Jurkat, Clone E6-1 (cell line): ENCODE measurements around a stretch of chr2.

GRCh38 chr2:101152322-101153119 is 1.3 kb upstream of the TBC1D8 start:
- RRBS = no CpG with 5 or more reads among the region's 21 CpGs

DNA sequence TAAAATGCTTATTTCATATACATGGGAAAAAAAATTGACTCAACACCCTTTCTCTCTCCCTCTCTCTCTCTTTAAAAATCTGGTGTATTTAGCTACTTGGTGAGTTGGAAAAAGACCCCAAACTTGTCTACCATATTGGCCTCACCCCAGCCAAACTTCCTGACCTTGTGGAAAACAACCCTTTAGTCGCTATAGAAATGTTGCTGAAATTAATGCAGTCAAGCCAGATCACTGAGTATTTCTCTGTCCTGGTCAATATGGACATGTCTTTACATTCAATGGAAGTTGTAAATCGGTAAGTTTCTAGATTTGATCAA is 13.9 kb downstream of the CNOT11 start:
- RRBS = no CpG with 5 or more reads among the region's 2 CpGs

- RRBS = no CpG with 5 or more reads among the region's 4 CpGs
These were observed 24.0 kb downstream of the CNOT11 start for GRCh38 chr2:101276563-101277250.

GRCh38 chr2:101386514-101386780 is 856 bp downstream of the CREG2 start:
- RRBS = no CpG with 5 or more reads among the region's 11 CpGs

GRCh38 chr2:101974676-101975103 is 17.1 kb upstream of the IL1R2 start:
- RRBS = no CpG with 5 or more reads among the region's 10 CpGs

GRCh38 chr2:102046070-102046616 is 54.4 kb downstream of the IL1R2 start:
- RRBS = no CpG with 5 or more reads among the region's 6 CpGs

DNA sequence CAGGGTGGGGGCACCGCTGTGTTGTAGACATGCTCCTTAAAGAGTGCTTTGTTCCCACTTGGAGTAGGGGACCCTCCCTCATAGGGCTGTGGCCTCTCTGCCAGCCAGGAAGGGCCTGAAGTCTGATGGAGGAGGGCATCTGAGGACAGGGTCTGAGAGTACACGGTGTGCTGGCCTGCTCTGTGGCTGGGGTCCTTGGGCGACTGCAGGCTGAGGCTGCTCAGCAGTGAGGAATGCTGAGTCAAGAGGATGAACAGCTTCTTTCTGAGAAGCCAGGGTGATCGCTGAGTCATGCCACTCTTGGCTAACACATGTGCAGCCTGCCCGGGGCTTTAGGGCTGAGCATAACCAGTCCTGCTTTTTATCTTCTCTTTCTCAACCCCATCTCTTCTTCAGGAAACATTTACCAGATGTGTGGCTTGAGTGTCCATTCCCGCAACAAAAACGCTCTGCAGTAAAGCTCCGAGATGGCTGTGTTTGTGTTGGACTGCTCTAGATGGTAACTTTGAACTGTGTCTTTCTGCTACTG is 72.5 kb downstream of the IL1R2 start:
- RRBS = no CpG with 5 or more reads among the region's 8 CpGs

GRCh38 chr2:102147869-102148426 is 5.4 kb downstream of the IL1R1 start:
- RRBS = no CpG with 5 or more reads among the region's 4 CpGs

GRCh38 chr2:102245600-102246191 is 58.9 kb downstream of the IL1RL2 start:
- RRBS = no CpG with 5 or more reads among the region's 20 CpGs

- RRBS = no CpG with 5 or more reads among the region's 2 CpGs
These were observed 11.0 kb downstream of the IL18R1 start for GRCh38 chr2:102366595-102367065.

DNA sequence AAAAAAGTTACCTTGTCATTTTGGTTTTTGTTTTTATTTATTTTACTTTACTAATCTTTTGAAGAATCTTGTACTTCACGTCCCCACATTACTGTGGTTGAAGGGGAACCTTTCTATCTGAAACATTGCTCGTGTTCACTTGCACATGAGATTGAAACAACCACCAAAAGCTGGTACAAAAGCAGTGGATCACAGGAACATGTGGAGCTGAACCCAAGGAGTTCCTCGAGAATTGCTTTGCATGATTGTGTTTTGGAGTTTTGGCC is 12.1 kb downstream of the IL18R1 start:
- RRBS = no CpG with 5 or more reads among the region's 3 CpGs

- RRBS = no CpG with 5 or more reads among the region's 5 CpGs
These were observed 20.7 kb downstream of the IL18RAP start for GRCh38 chr2:102443642-102444086.

GRCh38 chr2:102513936-102514444 is 41.0 kb downstream of the SLC9A4 start:
- RRBS = no CpG with 5 or more reads among the region's 5 CpGs

DNA sequence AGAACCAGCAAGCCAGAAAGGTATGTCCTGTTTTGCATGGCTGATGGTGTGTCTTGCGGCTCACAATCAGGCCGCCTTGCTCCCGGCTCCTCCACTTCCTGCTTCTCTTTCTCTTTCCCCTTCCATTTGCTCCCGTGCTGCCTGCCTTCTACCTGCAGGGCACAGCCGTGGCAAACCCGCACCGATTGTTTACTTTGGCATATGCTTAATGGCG is 419.5 kb upstream of the POU3F3 start:
- RRBS = no CpG with 5 or more reads among the region's 8 CpGs

- RRBS = 45% methylated on average over 4 of the region's 25 CpGs
These were observed 8.2 kb downstream of the POU3F3 start for GRCh38 chr2:104862114-104862419.

DNA sequence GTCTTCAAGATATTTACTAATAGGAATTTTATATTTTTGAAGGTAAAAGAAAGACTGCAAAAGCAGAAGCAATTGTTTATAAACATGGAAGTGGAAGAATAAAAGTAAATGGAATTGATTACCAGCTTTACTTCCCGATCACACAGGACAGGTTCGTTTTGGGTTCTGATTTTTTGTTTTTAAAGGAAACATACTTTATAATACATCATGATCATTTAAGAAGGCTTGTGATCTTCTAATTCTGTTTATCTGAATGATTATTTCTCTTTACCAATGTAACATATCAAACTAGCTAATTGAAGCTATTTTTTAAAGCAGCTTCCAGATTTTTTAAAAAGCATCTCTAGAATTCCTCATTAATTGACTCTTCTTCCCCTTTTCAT is 55.6 kb downstream of the MRPS9 start:
- RRBS = no CpG with 5 or more reads among the region's 2 CpGs

- RRBS = no CpG with 5 or more reads among the region's 8 CpGs
These were observed 61.6 kb downstream of the MRPS9 start for GRCh38 chr2:105099300-105100046.

DNA sequence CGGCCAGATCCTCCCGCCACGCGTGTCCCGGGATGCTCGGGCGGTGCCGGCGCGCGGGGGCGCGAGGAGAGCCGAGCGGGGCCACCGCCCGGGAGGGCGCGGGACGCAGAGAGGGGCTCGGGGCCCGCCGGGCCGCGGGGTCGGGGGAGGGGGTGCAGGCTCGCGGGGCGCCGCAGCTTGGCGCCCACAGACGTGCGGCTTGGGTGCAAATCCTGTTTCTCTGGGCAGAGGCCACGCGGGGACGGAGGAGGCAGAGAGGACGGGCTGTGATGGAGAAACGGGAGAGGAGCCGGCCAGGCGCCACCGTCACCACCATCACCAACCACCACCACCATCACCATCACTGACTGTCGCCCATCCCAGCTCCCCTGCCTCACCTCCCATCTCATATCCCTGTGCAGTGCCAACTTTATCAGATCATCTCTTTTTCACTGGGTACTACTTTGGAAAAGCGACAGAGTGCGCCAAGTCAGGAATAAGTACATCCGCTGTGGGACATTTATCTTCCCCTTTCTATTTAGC is 97.2 kb upstream of the GPR45 start:
- RRBS = 62% methylated on average over 16 of the region's 45 CpGs

- RRBS = no CpG with 5 or more reads among the region's 21 CpGs
These were observed 27.9 kb downstream of the GPR45 start for GRCh38 chr2:105269381-105269994.

DNA sequence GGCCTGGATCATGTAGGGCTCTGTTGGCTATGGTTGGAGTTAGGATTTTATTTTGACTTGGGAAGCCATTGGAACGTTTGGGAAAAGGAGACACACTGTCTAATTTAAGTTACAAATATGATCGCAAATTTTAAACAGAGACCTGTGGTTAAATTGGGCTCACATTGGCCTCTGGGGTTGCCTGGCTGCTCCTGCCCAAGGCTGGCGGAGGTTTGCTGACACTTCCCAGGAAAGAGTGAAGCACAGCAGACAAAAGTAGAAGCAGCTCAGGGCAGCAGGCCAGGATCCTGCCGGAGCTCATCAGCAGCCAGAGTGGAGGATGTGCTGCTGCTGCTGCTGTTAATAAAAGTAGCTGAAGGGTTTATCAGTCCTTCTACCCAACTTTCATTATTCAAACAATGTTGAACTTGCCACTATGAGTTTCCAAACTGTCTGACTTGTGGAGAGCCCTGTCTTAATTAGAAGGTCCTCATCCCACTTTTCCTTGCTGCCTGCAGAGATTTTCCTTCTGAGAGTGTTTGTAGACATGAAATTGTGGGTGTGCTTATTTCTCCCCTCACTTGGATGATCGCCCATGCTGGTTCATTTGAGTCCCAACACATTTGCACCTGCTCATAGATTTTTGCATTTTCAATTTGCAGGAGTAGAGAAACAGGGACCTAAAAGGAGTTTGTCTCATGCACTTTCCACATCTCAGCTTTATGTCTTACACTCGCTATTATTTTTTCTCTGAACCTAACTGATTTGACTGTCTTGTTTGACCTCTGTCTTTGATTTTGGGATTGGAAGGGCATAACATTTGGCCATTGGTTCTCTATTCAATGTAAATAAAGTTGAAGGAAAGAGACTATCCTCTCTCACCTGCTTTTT is 33.0 kb upstream of the FHL2 start:
- RRBS = no CpG with 5 or more reads among the region's 6 CpGs